GM06990 (cell line): ENCODE results near the gene FGF12.

DNA sequence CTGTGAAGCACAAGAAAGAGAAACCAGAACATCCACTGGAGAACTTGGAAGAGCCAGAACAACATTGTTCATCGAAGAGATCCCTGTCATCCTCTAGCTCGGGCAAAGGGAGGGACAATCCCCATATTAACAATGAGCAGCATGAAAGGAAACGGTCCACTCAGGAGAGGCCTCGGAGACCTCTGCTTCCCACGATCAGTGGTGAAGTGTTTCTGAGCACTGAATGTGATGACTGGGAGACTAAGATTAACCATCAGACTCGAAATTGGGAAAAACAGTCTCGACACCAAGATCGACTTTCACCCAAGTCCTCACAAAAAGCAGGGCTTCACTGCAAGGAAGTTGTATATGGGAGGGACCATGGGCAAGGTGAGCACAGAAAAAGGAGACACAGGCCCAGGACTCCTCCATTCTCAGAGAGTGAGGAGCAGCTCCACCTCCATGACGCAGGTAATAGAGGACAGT is 44.8 kb upstream of the UTS2B start:
- RRBS = no CpG with 5 or more reads among the region's 9 CpGs

DNA sequence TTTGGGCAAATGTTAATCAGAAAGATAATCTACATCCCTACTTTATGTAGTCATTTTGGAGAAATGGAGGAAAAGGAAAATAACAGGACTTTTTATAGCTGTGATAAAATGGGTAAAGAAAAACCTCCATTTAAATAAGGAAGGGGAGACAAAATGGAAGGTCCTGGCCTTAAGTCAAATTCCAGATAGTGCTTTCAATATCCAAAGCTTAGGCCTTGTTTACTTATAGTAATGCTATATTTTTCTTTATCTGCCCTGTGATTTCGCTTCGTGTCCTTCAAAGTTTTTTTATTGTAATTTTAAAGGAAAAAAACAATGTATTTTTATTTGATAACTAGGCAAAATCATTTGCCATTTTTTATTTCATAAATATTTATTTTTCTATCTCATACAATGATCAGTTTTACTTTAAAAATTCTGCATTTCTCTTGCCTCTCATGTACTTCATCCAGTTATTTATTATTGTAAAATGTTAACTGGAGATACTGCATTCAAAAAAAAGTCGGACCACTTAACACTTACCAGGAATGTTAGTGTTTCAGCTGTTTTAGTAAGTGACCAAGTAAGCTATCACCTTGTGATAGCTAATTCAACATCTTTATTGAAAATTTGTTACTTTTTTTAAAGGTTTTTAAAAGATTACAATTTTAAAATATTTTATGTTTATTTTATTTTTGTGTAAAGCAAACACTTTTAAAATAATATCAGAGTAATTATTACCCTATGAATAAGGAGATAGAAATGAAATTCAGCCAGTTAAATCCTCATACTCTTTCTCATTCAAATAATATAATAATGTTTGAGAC is 63.4 kb upstream of the UTS2B start:
- RRBS = no CpG with 5 or more reads among the region's 3 CpGs

DNA sequence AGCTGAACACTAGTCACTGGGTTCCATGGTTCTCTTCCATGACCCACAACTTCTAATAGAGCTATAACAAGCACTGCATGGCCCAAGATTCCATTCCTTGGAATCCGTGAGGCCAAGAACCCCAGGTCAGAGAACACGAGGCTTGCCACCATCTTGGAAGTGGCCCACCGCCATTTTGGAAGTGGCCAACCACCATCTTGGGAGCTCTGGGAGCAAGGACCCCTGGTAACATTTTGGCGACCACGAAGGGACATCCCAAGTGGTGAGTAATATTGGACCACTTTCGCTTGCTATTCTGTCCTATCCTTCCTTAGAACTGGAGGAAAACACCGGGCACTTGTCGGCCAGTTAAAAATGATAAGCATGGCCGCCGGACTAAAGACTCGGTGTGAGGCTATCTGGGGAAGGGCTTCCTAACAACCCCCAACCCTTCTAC is 198.1 kb downstream of the PYDC2 start:
- RRBS = 93% methylated on average over 2 of the region's 11 CpGs

DNA sequence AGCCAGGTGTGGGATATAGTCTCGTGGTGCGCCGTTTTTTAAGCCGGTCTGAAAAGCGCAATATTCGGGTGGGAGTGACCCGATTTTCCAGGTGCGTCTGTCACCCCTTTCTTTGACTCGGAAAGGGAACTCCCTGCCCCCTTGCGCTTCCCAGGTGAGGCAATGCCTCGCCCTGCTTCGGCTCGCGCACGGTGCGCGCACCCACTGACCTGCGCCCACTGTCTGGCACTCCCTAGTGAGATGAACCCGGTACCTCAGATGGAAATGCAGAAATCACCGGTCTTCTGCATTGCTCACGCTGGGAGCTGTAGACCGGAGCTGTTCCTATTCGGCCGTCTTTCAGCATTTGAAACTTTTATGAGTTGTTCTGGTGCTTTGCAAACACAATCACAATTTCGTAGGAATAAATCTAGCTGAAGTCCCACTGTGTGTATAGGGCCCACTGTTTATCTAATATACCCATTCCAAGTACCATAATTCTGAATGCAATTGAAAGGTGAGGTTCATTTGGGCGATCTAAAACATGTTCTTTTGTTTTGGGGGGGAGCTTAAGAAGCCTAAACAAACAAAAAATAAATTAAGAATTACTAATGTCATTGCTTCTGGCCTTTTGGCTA is 572.2 kb downstream of the FGF12 start:
- RRBS = no CpG with 5 or more reads among the region's 26 CpGs

DNA sequence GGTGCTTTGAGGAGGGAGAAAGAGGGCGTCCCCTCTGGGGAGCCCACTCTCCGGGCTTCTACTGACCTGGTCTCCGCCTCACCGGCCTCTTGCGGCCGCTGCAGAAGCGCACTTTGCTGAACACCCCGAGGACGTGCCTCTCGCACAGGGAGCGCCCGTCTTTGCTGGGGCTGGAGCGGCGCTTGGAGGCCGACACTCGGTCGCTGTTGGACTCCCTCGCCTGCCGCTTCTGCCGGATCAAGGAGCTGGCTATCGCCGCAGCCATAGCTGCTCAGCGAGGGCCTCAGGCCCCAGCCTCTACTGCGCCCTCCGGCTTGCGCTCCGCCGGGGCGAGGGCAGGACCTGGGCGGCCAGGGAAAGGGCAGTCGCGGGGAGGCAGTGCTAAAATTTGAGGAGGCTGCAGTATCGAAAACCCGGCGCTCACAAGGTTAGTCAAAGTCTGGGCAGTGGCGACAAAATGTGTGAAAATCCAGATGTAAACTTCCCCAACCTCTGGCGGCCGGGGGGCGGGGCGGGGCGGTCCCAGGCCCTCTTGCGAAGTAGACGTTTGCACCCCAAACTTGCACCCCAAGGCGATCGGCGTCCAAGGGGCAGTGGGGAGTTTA is 319.3 kb downstream of the FGF12 start:
- RRBS = 16% methylated on average over 13 of the region's 46 CpGs

- RRBS = no CpG with 5 or more reads among the region's 26 CpGs
These were observed at the start of gene FGF12 for GRCh38 chr3:192727244-192727875. FGF12 (minus strand) TSS chr3:192727541.

- RRBS = no CpG with 5 or more reads among the region's 7 CpGs
These were observed 76.3 kb downstream of the MB21D2 start for GRCh38 chr3:192841373-192841803.

- RRBS = no CpG with 5 or more reads among the region's 11 CpGs
These were observed 38.6 kb downstream of the MB21D2 start for GRCh38 chr3:192878813-192879679.

- RRBS = 1% methylated on average over 21 of the region's 46 CpGs
These were observed 809 bp downstream of the MB21D2 start for GRCh38 chr3:192916737-192917357.

DNA sequence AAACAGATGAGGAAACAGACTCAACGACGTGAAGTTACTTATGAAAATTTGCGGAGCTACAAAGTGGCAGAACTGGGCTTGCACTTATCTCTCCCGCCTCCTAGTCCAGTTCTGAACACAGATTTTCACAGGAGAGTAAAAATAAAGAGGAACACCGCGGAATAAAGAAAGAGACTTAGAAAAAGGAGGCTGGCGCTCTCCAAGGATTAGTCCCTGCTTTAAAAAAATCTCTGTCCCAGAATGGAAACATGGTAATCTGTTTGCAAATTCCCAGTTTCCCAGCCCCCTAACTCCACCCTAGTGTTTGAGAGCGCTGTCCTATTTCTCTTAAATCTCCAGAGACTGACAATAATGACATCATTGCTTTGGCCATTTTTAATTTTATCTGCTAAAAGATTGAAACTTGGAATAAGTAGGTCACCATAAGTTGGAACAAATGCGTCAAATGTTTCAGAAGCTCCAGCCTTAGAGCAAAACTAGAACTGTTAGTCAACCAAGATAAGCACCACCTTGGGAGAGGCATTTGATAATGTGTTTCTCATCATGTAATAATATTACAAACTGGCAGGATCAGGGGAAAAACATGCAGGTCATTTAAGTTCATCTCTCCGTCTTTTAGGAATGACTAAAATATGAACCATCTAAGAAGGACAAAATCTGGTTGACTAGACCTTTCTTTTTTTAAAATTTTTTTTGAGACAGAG is 25.7 kb upstream of the MB21D2 start:
- RRBS = no CpG with 5 or more reads among the region's 10 CpGs

- RRBS = no CpG with 5 or more reads among the region's 3 CpGs
These were observed 558 bp downstream of the ATP13A4 start for GRCh38 chr3:193554032-193554642.

GRCh38 chr3:193772218-193772880 is 179.3 kb downstream of the OPA1 start:
- RRBS = 73% methylated on average over 4 of the region's 16 CpGs

DNA sequence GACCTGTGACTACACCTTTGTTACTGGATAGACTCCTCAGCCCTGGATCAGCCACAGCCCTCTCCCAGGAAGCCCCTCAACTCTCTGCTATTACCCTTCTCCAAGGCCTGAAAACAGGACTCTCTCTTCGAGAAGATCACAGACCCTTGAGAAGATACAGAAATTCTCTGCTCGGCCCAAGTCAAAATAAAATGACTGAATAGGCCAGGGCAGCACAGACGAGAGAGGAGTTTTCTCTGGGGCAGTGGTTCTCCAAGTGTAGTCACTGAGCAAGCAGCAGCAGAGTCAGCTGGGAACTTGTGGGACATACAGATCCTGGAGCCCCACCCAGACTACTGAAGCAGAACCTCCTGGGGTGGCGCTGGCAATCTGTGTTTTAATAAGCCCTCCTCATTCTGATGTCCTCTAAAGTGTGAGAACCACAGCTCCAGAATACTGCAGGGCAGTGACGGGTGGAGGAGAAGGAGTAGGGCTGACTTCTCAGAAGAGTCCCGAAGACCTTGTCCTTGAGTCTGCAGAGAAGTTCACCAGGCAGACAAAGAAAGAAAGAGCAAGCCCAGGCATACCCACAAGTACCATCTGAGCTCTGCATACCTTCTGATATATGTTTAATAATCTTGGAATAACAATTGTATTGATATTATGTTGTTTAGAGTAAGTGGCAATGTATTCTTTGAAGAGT is 251.3 kb upstream of the HES1 start:
- RRBS = no CpG with 5 or more reads among the region's 6 CpGs

DNA sequence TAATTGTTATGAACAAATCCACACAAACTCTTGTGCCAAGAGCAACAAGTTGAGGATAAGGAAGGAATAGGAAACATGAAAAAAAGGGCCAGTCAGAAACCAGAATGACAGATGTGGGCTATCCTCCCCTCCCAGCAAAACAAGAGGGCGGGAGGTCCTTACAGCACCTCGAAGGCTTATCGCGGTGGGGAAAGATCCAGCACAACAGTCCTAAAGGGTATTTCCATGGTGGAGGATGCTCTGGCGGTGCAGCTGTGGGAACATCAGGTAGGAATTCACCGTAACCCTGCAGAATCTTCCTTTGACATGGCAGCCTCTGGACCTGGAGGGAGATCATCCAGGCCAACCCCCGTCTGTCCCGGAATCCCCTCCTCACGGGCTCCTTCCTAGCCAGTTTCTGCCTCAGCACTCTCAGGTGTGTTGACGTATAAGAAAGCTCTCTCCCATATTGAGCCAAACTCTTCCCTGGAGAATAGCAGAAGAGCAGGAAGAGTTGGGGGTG is 155.4 kb upstream of the HES1 start:
- RRBS = no CpG with 5 or more reads among the region's 10 CpGs

GRCh38 chr3:194097514-194097963 is 38.4 kb upstream of the HES1 start:
- RRBS = no CpG with 5 or more reads among the region's 10 CpGs

GRCh38 chr3:194104019-194104883 is 31.7 kb upstream of the HES1 start:
- RRBS = no CpG with 5 or more reads among the region's 13 CpGs

DNA sequence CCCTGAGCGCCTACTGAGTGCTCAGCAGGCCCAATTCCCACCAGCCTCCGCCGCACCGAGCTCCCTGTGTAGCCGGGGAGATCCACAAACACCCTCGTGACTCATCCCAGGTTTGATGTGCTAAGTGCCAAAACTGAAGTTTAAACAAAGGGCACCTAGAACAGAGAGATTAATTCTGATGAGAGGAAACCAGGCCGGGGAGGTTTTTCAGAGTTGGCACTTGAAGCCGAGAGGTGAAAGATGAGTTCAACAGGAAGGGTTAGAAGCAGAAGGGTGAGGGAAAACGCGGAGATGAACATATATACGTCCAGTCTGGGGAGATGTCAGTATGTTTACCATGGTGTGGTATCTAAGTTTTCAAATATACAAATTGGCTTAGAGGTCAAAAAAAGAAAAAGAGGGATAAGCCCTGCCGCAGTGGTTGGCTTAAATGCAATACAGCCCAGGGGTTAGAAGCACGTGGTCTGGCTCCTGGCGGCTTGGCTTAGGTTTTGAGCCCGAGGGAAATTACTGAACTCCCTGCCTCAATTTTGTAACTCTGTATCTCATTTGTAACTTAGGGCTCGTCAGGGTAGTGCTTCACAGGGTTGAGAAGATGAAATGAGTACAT is 6.2 kb downstream of the HES1 start:
- RRBS = 93% methylated on average over 2 of the region's 16 CpGs

DNA sequence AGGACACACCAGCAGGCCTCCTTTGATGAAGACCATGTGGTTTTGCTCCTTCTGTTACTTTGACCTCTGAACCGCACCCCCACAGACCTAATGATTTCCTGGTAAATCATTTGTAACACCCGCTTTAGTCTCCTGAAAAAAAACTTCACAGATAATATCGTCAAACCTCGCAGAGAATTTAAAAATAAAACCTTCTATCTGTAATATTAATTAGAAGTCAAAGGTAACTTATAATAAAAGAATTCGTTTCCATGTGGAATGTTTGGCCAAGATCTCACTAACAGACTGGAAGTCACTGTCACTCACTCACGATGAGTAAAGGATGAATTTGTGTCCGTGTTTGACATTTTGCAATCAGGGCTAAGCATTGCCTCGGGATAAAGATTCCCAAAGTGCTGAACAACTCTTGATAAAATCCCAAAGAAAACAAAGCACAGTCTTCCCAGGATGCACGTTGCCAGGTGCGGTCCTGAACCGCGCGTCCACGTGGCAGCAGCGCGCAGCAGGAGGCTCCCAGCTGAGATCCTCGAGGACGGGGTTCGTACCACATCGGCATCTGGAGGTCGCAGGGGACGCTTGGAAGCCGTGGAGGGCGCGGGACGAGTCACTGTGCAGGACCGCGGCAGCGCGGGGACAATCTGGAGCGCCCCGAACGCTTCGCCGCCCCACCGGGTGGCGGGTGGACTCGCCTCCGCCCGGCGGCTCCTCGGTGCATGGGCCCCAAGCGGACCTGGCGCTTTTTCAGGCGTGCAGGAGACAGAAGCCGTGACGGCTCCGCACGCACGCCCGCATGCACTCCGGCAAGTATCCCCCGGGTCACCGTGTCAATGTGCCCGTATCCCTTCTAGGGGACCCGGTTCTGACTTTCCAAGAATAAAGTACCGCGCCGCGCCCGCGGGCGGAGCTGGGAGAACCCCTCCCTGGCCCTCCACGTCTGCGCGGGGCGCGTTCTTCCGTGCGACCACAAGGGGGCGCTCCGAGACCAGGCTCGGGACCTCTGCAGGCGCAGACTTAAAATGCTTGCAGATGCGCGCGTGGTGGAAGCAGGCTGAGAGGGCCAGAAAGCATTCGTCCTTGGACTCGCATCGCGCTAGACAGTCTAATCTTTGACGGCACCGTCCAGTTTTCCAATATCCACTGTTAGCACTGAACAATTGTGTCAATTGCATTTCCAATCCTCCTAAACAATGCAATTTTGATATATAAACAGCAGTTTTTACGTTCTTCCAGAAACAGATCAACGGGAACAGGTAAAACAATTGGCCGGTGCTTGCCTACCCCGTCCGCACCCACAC is 17.7 kb downstream of the CPN2 start:
- RRBS = 3% methylated on average over 14 of the region's 88 CpGs

DNA sequence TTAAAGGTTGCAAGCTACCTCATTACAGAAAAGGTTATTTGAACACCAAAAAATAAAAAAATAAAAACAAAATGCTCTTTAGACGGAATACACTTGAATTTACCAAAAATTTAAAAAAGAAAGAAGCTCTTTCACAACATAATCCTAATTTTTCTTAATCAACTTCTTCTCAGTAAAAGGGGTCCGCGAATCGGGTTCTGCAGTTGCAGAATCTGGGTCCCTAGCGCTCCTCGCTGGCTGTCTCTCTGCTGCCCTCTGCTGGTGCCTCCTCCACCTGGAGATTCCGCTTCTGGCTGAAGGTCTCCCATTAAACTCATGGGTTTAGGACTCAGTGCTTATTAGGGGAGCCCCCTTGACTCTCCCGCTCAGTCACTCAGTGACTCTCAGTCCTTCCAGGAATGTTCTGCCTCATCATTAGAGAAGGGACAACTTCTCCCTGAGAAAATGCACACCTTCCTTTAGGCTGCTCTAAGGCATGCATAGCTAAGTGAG is 7.2 kb downstream of the CPN2 start:
- RRBS = no CpG with 5 or more reads among the region's 8 CpGs

GRCh38 chr3:194481175-194482336 is 5.2 kb downstream of the ATP13A3 start:
- RRBS = no CpG with 5 or more reads among the region's 5 CpGs